Urinary bladder (tissue), 3 donors: Measurements from ENCODE around the gene BAG3.

- PRO-cap: no peak
- RAMPAGE, long total RNA: no peak
Measured at GRCh38 chr10:119422796-119423655, 119.5 kb downstream of the RGS10 start.

- PRO-cap: no peak
- RAMPAGE, long total RNA: no peak
Measured at GRCh38 chr10:119449991-119450587, 92.4 kb downstream of the RGS10 start.

GRCh38 chr10:119595798-119596057 lies 1.0 kb downstream of the TIAL1 start:
- PRO-cap: bidirectional peak, plus-strand start at chr10:119596101, minus-strand start at chr10:119595948
- RAMPAGE, long total RNA: no peak

DNA sequence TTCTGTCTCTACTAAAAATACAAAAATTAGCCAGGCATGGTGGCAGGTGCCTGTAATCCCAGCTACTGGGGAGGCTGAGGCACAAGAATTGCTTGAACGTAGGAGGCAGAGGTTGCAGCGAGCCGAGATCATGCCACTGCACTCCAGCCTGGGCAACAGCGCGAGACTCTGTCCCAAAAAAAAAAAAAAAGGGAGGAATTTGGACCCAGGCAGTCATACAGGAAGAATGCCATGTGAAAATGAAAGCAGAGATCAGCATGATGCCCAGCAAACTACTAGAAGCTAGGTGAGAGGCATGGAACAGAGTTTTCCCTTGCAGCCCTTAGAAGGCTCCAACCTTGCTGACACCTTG lies 10.3 kb upstream of the BAG3 start:
- PRO-cap: no peak
- RAMPAGE, long total RNA: no peak

- PRO-cap: bidirectional peak, plus-strand start at chr10:119651572, minus-strand start at chr10:119651245
- RAMPAGE, long total RNA: no peak
Measured at GRCh38 chr10:119651325-119651940, at the start of gene BAG3. TSS of gene BAG3 (plus strand) at chr10:119651380.

GRCh38 chr10:119651941-119652463 lies 822 bp downstream of the BAG3 start:
- PRO-cap: no peak
- RAMPAGE, long total RNA: no peak

- PRO-cap: bidirectional peak, plus-strand start at chr10:119654569, minus-strand start at chr10:119654505; bidirectional peak, plus-strand start at chr10:119654790, minus-strand start at chr10:119654658
- RAMPAGE, long total RNA: no peak
Measured at GRCh38 chr10:119653985-119655192, 3.2 kb downstream of the BAG3 start.

GRCh38 chr10:119668272-119669042 lies 17.3 kb downstream of the BAG3 start:
- PRO-cap: no peak
- RAMPAGE, long total RNA: no peak

- PRO-cap: unidirectional peak, minus-strand start at chr10:119726852
- RAMPAGE, long total RNA: no peak
Measured at GRCh38 chr10:119726729-119726930, 780 bp downstream of the INPP5F start.

DNA sequence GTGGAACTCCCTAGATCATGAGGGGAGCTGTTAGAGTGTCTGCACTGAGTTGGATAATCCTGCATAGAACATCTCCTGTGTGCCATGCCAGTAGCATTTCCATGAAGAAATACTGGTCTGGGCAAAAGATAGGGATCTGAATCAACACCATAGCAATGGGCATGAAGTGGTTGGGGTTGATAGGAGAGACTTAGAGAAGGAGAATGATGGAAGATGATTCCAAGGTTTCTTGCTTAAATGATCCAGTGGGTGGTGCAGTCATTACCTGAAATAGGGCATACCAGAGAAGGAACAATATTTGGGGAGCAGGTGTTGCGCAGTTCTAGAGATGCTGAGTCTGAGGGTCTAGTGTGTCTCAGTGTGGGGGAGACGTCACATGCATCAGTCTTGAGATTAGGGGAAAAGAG lies 62.0 kb downstream of the INPP5F start:
- PRO-cap: no peak
- RAMPAGE, long total RNA: no peak

DNA sequence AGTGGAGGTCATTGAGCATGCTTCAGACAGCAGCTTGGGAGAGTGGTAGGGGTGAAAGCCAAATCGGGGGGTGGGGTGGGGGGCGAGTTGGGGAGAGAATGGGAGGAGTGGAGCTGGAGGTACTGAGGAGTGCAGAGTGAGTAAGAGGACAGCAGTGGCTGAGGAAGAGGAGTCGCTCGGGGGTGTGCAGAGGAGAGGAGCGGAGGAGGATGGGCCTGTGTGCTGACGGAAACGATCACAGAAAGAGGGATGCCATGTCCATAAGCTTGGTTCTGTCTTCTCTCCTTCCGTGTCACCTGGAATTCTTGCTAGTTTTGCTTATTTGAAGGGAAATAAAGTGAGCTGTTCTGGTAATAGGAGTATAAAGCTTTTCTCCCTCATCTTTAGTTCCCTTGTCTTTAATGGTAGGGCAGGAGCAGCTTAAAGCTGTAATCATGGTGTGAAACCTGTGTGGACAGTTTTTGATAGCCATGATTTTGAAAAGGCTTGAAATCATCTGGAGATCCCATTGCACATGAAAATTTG lies 64.2 kb downstream of the INPP5F start:
- PRO-cap: no peak
- RAMPAGE, long total RNA: no peak

DNA sequence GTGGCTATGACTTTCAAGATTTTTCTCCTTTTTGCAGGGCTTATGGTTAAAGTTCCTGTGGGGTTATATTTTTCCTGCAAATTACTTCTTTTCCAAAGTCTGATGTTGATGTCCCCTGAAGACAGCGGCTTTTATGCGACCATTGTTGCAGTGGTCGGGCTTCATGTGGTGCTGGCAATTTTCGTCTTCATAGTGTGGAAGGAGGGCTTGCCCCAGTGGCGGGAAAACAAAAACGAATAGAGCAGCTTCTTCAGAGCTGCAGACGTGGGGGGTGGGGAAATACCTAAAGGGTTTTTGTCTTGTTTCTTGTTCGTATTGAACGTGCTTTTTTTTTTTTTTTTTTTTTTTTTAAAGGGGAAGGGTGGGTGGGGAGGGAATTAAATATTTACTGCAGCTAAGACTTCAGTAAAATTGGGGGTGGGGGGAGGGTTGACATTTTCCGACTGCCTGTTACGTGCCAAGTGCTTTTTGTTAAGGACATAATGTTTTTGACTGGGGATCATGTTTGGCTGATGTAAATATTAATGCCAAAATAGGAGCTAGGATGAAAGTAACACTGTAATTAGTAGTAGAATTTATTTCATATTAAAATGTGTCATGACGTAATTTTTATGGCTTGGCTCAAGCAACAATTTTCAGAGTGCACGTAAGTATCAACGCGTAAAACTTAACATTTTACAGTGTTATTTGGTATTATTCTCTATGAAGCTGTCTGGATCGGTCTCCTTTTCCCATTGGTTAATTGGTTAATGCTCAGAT lies 53.6 kb downstream of the MCMBP start:
- PRO-cap: no peak
- RAMPAGE, long total RNA: no peak

DNA sequence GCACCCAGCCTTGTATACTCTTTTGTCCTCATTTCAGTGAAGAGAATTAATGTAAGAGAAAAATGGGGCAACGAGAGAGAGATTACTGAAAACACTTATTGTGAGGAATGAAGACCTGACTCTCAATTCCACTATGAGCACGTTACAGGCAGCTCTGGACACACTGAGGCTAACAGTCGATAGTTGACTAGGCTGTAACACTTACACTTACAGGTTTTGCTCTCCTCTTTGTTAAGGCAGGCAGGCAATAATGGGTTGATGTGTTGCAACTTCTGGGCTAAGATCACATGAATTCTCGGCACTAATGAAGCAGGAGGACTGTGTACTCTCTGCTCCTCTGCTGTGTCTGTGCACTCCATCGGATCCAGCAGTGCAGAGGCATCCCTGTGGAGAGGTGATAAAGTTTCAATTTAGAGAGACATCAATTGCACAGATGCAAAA lies 29.6 kb downstream of the MCMBP start:
- PRO-cap: no peak
- RAMPAGE, long total RNA: no peak

GRCh38 chr10:120665256-120665641 lies 185.9 kb upstream of the WDR11 start:
- PRO-cap: no peak
- RAMPAGE, long total RNA: no peak

- PRO-cap: no peak
- RAMPAGE, long total RNA: no peak
Measured at GRCh38 chr10:121080278-121080786, 229.2 kb downstream of the WDR11 start.

GRCh38 chr10:121418209-121418758 lies 180.0 kb downstream of the FGFR2 start:
- PRO-cap: no peak
- RAMPAGE, long total RNA: no peak

GRCh38 chr10:121449474-121450025 lies 148.7 kb downstream of the FGFR2 start:
- PRO-cap: no peak
- RAMPAGE, long total RNA: no peak

DNA sequence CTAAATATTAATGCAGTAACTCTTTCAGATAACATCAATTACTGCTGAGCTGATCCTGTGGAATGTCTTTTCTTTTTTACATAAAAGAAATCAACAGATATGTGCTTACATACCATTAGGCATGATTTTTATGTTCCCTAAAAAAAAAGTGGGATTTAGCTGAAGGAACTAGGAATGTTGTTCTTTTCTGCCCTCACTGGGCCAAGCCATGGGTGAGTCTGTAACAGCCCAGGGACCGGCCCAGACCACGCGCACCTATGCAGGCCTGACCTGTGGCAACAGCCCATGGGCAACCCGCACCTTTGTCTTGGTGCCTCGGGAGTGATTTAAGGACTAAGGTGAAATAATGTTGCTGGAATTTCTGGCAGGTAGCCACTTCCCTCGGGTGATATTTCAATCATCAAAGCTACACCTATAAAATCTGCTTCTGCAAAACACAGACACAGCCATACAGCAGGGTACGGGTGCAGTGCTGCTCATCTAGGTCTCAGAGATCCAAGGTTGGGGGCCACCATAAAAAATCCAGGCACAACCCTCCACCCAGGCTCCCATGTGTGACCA lies 44.5 kb downstream of the FGFR2 start:
- PRO-cap: no peak
- RAMPAGE, long total RNA: no peak

- PRO-cap: unidirectional peak, plus-strand start at chr10:121668902
- RAMPAGE, long total RNA: no peak
Measured at GRCh38 chr10:121668661-121668991, 70.4 kb upstream of the FGFR2 start.

DNA sequence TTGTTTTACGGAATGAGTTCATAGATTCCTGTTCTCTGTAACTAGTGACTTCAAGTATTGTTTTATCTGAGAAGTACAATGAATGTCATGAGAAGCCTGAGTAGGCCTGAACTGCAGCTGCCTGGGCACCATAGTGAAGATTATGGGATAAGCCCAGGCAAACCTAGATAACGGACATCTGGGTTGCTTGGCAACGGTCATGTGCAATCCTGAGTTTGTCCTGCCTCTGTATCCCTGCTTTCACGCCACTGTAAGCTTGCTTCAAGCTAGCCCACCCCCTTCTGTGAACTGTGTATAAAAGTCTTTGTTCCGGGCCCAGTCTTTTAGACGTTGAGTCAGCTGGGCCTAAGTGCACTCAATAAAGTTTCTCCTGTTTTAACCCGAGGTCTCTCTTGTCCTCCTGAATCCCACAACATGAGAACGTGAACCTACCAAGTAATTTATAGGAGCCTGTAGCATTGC lies 6.3 kb downstream of the ATE1 start:
- PRO-cap: no peak
- RAMPAGE, long total RNA: no peak